Hepatocyte (in vitro differentiated cells and primary cell): Measurements from ENCODE around the gene SPATA4.

- RAMPAGE, long total RNA = no peak
- RRBS = no CpG with 5 or more reads among the region's 4 CpGs
These were observed 45.3 kb downstream of the SH3RF1 start for GRCh38 chr4:169225338-169226008.

DNA sequence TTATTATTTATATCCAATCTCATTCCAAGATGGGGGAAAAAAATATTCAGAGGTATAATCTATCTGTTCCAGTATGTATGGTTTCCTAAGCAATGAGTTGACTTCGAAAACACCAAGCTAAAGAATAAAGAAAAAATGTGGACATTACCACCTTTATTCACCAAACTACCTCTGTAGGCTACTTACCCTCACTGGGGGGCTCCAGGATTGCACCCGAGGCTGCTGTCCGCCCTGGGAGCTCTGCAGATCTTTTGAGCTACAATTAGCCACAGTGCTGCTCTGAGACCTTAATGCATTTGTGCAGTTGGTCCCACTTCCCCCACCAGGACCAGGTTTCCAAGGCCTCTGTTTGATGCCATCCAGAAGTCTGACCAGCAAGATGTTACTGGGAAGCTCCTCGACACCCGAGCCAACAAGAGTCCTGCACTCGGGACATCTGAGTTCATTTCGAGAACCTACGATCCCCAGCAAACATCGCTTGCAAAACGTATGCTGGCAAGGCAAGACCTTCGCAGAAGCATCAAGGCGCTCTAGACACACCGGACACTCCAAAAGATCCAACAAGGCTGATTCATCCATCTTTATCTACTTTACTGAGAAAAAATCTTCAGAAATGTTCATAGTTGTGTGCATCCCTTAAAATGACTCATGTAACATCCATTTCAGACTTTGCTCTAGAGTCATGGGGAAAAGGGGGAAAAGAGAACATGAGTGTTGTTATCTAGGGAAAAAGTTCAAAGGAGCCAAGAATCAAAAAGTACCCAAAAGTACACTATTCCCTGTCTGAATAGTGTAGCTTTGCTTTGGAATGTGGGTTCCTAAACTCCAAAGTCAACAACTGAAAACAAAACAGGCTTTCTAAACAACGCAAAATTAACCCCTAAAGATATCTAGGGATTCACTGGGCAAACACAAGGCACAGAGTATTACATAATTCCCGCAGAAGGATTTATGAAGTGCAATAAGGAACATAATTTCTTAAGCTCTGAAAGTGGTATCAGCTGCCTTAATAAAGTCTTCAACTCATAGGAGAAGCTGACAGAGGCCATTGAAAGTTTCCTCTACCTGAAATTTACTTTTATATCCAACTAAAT lies 1.8 kb downstream of the SH3RF1 start:
- RAMPAGE, long total RNA = no peak
- RRBS = no CpG with 5 or more reads among the region's 15 CpGs

DNA sequence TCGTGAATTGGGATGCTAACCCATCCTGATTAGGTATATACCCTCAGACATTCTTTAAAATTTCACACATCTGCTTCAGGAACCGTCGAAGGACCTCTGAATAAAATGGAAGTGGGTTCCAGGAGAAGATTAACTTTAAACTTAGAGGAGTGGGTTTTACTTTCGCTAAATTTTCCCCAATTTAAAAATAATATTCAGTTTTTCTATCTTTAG lies 717 bp downstream of the CLCN3 start:
- RAMPAGE, long total RNA = no peak
- RRBS = no CpG with 5 or more reads among the region's 4 CpGs

- RAMPAGE, long total RNA = no peak
- RRBS = no CpG with 5 or more reads among the region's 2 CpGs
These were observed 30.1 kb downstream of the CLCN3 start for GRCh38 chr4:169650347-169651060.

- RAMPAGE, long total RNA = no peak
- RRBS = no CpG with 5 or more reads among the region's 6 CpGs
These were observed 110.6 kb downstream of the MFAP3L start for GRCh38 chr4:169915560-169915991.

- RAMPAGE, long total RNA = no peak
- RRBS = no CpG with 5 or more reads among the region's 2 CpGs
These were observed 162.4 kb upstream of the GALNT7 start for GRCh38 chr4:173006305-173006594.

- RAMPAGE, long total RNA = start-site peak on the minus strand at chr4:173519103-173519118, 9 and 8 reads in 2 replicates
- RRBS = 3% methylated on average over 8 of the region's 62 CpGs
These were observed 11.0 kb downstream of the HAND2 start for GRCh38 chr4:173518696-173519852.

- RAMPAGE, long total RNA = no peak
- RRBS = no CpG with 5 or more reads among the region's 1 CpG
These were observed 2.3 kb upstream of the HAND2 start for GRCh38 chr4:173532415-173532605.

DNA sequence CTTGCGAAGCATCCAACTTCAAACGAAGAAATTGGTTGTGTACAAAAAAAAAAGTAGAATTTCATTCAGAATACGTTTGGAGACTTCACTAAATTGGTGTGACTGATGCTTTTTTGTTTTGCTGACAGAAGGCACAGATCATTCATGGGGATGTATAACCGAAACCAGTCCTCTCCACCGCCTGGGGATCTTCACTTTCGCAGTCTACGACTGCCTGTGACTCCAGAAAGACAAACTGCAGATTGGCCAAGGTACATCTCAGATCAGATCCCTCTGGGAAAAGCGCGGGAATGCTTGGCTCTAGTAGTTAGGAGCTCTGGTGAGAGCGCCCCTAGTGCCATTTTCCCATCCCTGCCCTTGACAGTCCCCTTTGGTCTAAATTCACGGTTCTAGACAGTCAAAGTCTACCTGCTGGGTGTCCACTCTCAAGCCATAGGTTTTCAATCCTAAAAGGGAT lies 6.7 kb upstream of the HAND2 start:
- RAMPAGE, long total RNA = no peak
- RRBS = no CpG with 5 or more reads among the region's 11 CpGs

DNA sequence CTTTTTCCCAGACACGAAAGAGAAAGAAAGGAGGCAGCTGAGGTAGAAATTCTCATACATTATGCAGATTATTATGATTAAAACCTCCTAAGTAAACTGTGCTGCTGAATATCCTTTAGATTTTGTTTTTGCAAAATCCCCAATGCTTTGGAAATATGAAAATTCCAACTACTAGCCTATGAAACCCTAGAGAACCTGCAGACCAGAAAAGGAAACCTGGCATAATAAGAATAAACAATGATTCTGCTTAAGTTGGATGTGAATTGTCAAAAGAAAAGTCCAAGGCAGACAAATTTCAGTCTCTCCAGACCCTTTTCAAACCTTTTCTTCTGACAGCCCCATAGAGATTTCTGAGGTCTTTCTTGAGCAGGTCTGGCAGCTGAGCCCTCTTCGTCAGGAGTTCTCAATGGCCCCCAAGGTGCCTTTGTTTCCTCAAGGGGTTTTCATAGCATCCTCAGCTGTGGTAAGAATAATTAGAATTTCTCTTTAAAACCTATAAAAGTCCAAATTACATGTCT lies 358.1 kb downstream of the FBXO8 start:
- RAMPAGE, long total RNA = no peak
- RRBS = no CpG with 5 or more reads among the region's 2 CpGs

DNA sequence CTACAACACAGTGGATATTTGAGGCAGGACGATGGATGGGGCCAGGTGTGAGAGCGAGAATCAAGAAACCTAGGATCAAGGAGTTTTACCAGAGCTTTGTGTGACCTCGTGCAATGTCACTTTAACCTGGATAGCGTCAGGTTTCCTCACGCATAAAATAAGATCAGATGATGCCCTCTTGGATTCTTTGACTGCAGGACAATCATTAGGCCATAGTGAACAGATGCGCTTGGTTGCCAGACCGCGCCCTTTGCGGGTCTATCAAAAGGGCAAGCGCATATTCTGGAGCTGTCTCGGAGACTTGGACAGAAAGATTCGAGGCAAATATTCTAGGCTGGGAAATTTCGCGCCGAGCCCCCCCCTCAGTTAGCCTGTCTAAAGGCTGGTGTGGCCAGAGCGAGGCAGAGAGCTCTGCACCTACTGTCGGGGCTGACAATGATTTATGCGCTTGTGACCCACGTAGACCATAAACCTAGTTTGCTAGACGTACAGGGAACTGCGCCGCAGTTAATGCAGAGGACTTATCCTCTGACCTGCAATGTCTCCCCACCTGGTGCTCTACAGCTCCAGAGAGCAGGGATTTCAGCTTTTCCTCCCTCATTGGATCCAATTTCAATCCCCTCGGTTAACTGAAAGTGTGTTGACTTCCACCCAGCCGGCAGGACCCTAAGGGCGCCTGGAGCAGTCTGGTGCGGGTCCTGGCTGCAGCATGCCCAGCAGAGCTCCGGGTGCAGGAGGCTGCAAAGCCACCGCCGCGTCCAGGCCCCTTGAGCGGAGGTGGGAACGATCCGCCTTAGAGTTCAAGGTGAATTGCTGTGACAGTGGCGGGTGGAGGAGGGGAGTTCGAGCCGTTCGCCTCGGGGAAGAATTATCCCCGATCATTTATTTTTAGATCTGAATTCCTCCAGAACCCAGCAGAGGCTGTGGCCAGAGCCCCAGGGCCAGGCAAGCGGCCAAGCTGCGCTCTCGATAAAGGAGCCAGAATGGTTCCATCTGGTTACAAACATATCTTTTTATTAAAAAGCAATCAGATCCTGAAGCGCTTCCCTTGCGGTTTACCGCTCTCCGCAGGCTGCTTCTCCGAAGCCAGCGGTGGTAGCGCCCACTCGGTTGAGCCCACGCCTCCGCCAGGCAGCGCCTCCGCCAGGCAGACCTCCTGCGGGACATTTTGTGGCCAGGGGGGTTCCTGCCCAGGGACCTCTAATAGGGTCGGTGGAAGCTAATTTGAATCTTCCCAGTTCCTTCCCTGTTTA lies 66.2 kb downstream of the FBXO8 start:
- RAMPAGE, long total RNA = no peak
- RRBS = 4% methylated on average over 4 of the region's 56 CpGs

GRCh38 chr4:174496801-174497000 lies 25.6 kb downstream of the HPGD start:
- RAMPAGE, long total RNA = no peak

- RAMPAGE, long total RNA = no peak
- RRBS = no CpG with 5 or more reads among the region's 12 CpGs
These were observed 101.8 kb downstream of the ADAM29 start for GRCh38 chr4:175020022-175020221.

GRCh38 chr4:175671625-175672046 lies 140.4 kb downstream of the GPM6A start:
- RAMPAGE, long total RNA = no peak
- RRBS = no CpG with 5 or more reads among the region's 11 CpGs

DNA sequence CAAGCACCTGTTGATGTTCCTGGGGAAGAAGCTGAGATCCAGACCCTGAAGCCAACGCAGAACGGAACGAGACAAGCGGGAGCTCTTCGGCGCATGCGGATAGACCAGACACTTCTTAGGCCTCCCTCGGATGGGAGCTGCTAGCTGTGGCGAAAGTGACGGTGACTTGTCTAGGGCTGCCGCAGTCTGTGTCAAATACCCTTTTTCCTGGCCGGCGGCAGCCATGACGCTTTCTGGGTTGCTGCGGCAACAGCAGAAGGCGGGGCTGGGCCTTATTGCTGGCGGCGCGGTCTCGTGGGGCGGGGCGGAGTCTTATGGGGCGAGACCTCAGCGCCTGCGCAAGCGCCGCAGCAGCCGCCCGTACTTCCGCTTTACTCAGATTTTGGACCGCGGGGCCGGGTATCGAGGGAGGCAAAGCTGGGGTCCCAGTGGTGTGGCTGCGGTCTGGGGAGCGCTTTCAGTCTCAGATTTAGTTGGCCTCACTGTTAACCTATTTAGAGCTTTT lies at the start of gene SPATA4:
Gene SPATA4, minus strand, starts transcription at position 248 of the 505 bp plus-strand sequence.
- RAMPAGE, long total RNA = no peak
- RRBS = no CpG with 5 or more reads among the region's 36 CpGs

DNA sequence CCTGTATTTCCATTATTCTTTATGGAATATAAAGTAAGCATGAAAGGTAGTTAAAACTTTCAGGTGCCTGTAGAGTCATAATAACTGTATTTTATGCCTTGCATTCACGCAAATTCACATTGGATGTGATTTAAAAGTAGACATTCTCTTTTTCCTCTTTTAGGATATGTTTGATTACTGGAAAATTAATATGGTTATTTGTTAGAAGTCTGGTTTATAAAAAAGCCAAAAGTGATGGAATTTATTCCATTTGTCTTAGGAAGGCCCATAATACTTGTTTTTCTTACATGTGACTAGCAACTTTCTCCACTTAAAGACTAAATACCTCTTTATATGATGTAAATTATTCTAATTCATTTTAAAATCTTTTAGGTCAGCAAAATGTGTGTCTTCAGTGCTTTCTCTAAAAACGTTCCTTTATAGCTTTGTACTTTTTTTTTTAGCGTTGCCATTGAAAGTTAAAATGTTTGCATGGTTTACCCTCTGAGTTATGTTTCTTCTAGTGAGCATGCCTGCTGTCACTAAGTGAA lies 8.9 kb downstream of the SPCS3 start:
- RAMPAGE, long total RNA = no peak
- RRBS = no CpG with 5 or more reads among the region's 3 CpGs

DNA sequence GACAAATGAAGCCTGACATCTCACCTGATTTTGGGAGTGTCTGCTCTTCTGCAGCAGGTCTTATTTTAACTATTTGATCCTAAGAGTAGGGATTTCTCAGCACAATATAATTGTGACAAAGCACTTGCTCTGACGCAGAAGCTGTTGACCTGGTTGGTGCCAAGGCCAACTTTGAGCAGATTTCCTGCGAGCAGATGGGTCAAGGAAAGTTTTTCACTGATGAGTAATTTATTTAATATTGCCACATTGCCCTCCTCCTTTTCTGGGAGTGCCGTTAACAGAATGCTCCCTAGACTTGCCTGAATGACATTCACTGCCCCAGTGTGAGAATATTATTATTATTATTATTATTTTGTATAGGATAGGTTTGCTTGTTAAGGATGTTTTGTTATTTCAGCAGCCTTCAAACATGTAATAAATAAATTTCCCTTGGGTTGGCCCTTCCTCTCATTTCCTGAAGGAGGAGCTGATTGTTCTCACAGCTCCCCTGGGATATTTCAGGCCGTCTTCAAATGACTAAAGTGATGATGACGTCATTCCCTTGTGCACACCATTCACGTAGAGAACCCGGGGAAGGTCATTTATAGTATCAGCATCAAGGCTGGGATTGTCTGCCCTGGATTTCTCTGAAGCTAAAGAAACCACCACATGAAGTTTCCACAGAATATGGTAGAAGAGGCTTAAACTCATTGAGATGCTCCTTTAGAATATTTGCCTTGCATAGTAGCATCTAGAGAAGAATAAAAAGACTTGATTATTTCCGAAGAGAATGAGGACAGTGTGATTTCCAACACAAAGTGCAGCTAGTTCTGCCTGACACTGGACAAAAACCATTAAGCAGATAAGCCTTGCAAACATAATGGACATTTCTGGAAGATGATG lies 156.8 kb downstream of the VEGFC start:
- RAMPAGE, long total RNA = no peak
- RRBS = no CpG with 5 or more reads among the region's 8 CpGs

DNA sequence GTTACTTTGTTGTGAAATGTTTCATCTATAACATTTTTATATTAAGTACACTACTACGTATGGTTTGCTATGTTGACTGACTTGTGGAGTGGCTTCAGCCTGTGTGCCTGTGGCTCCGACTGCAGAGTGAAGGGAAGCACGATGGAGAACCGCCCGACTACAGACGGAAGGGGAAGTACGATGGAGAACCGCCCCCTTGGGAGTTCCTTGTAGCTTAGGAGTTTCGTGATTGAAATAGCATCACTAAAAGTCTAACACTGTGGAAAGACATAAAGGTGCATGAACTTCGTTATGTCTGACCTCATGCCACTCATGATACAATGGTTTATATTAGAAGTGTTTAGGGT lies 595.6 kb upstream of the AGA start:
- RAMPAGE, long total RNA = no peak
- RRBS = no CpG with 5 or more reads among the region's 10 CpGs

DNA sequence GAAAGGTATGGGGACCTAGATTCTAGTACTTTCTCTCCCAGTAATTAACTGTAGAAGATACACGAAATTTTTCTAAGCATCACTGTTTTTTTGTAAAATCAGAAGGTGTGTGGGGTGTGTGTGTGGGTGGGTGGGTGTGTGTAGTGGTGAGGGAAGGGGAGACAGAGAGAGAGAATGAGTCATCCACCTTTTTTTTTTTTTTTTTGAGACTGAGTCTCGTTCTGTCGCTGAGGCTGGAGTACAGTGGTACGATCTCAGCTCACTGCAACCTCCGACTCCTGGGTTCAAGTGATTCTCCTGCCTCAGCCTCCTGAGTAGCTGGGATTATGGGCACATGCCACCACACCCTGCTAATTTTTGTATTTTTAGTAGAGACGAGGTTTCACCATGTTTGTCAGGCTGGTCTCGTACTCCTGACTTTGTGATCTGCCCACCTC lies 1089.9 kb upstream of the AGA start:
- RAMPAGE, long total RNA = no peak
- RRBS = no CpG with 5 or more reads among the region's 7 CpGs

GRCh38 chr4:180057824-180058171 lies 2185.4 kb upstream of the TENM3 start:
- RAMPAGE, long total RNA = no peak
- RRBS = no CpG with 5 or more reads among the region's 23 CpGs